ENCODE results near the genes ETV3L and ETV3.

GRCh38 chr1:156590732-156591092 is 864 bp upstream of the NAXE start:
- PRO-cap, result no peak
- RAMPAGE, long total RNA, 2 experiments, result no peak in any of the 2 experiments

DNA sequence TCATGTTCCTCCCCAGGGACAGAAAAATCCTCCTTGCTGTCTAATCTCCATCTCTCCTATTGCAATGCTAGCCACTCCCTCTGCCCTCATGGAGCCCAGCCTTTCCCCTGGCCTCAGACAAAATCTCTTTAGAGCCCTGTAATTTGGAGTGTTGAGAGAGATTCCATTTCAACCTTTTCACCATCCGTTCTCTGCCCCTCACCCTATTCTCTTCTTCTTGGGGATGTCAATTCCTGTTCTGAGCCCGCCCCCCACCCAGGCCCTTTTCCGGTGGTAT is 306 bp upstream of the HAPLN2 start:
- PRO-cap, result no peak
- RAMPAGE, long total RNA, 2 experiments, result no peak in any of the 2 experiments

DNA sequence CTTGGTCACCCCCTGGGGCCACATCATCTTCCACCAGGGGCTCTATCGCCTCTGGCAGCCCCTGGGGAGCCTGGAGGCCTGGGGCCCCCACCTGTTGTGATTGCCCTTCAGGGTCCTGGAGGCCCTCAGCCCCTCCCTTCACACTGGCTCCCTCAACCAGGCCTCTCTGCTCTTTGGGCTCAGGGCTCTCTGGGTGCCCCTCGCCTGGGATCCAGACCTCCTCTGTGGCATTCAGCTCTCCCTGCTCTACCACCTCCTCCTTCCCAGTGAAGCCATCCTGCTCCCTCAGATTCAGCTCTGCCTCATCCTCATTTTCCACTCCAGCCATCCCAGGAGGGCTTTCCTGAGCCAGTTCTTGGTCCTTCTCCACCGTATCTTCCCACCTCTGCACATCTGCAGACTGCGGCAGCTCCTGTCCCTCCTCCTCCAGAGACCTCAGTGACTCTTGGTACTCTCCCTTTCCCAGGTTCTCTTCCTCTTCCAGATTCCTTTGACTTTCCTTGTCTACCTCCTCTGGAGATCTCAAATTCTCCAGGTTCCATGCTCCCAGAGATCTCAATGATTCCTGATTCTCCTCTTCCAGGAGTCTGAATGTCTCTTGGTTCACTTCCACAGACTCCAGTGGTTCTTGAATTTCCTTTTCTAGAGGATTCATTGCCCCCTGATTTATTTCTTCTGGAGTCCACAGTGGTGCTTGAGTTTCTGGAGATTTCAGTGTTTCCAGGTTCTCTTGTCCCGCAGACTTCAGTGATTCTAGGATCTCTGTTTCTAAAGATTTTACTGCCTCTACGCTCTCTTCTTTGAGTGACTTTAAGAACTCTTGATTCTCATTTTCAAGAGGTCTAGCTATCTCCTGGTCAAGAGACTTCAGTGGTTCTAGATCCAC is 6.0 kb downstream of the NES start:
- PRO-cap, result no peak
- RAMPAGE, long total RNA, 2 experiments, result no peak in any of the 2 experiments

DNA sequence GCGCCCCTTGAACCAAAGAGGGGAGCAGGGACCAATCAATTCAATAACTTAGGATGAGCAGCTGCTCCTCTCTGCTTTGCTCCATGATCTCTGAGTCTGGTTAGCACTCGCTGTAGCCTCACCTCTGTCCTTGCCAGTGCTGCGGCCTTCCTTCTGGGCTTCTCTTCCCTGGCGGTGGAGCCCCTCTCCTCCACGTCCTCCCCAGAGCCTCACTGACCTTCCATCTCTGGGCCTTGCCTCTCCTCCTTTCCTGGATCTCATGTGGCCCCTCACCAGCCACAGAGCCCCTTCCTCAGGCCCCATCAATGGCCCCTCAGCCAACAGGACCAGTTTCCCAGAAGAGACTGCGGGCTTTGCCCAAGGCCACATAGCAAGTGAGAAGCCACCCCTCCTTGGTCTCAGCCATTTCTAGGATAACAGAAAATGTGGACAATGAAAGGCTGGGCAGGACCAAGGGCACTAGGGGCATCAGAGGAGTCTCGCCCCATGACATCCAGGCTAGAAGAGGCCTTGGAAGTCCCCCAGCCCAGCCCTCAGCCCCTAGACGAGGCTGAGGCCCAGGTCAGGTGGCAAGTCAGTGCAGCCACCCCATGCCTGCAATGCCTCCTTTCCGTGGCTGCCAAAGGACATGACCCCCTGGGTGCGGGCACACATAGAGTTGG is 2.8 kb downstream of the NES start:
- PRO-cap, result no peak
- RAMPAGE, long total RNA, 2 experiments, result no peak in any of the 2 experiments

DNA sequence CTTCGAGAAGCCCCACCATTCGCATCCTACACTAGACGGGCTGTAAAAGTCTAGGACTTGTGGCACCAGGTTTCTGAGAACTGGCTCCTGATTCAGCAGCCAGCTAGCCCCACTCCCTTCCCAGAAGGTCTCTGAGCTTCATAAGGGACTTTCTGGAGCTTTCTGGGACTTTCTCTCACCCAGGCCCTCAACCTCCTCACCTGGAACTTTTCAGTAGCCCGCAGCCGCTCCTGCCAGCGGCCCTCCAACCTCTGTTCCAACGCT is 993 bp downstream of the NES start:
- PRO-cap, result bidirectional peak, plus-strand start at position 213 of the sequence, minus-strand start at position 133 of the sequence
- RAMPAGE, long total RNA, 2 experiments, result no peak in any of the 2 experiments

DNA sequence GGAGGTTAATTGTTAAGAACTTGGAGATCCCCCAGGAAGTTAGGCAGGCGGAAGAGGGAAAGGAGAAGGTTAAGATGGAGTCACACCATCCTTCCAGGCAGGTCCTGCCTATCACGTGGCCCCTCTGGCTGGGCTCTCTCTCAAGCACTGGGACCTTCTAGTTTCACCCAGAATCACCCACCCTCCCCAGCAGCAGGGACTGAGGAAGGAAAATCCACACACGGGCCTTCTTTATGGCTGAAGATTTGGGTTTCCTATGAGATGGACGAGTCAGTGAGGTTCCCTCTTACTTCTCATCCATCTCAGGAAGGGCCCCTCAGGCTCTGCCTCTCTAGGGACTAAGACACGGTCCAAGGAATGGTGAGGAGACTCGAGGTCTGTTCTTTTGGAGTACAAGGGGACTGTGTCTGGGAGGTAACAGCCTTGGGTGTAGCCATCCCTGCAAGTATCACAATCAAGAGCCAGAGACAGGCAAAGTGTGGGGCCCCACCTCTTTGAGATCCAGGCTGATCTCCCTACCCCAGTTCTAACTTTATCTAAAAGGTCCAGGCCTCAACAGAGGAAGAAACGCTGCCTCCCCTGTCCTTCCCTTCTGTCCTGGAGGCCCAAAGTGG is 2.4 kb downstream of the HDGF start:
- PRO-cap, result bidirectional peak, plus-strand start at position 54 of the sequence, minus-strand start outside the sequence
- RAMPAGE, long total RNA, 2 experiments, result no peak in any of the 2 experiments

DNA sequence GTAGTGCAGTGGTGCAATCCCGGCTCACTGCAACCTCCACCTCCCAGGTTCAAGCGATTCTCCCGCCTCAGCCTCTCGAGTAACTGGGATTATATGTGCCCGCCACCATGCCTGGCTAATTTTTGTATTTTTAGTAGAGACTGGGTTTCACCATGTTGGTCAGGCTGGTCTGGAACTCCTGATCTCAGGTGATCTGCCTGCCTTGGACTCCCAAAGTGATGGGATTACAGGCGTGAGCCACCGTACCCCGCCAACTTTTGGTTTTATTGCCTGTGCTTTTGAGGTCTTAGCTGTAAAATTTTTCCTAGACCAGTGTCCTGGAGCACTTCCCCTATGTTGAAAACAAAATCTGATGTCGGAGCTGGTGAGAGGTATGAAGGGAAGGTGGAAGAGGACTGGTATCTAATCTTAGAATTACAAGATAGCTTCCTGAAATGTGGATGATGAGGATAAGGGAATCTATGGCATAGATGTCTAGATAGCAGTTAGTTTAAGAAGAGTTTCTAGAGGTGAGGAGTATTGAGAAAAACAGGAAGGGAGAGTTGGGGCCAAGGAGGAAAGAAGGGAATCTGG is 21.8 kb downstream of the PRCC start:
- PRO-cap, result no peak
- RAMPAGE, long total RNA, 2 experiments, result no peak in any of the 2 experiments

DNA sequence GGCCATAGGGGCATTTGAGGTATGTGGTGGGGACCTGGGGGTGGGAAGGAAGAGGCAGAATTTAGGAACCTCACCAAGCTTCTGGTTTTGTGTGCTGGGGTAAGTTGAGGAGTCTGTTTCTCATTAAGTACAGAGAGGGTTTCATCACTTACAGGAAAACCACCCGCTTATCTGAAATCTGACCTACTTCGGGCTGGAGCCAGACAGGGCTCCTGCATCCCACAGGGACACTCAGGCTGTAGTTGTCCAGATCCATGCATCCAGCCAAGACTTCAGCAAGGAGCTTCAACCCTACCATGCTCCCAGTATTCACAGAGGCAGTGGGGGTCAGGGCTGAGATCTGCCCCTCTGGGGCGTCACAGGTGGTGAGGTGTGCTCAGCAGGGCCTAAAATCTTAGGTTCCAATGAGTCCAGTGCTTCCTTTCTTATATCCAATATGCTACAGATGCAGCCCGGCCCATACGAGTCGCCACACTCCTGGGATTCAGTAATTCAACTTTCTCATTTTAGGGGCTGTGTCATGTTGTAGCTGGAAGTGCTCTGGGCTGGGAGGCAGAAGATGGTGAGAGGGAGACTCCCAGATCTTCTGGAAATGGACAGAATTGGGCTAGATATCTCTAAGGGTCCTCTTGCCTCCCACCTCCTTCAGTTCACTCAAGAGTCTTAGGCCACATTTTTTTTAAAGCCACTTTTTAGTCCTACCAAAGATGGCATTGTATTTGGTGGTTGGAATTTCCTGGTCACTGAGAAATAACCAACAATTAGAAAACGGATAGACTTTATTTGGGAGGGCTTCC is 14.9 kb downstream of the SH2D2A start:
- PRO-cap, result no peak
- RAMPAGE, long total RNA, 2 experiments, result no peak in any of the 2 experiments

GRCh38 chr1:156803624-156804263 is 12.9 kb downstream of the SH2D2A start:
- PRO-cap, result no peak
- RAMPAGE, long total RNA, 2 experiments, result no peak in any of the 2 experiments

DNA sequence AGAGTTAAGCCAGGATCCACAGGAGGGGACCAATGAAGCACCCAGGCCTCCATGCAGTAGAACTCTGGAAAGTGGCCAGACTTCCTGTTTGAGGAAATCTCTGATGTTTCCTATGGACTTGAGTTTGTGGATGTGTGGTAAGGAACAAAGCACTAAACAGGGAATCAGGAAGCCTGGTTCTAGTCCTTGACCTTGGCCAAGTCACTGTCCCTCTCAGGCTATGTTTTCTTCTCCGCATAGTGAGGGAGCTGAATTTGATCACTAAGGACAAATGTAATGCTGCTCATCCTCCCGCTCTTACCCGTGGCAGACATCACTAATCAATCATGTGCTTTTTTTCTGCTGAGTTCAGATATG is 10.1 kb downstream of the SH2D2A start:
- PRO-cap, result no peak
- RAMPAGE, long total RNA, 2 experiments, result no peak in any of the 2 experiments

DNA sequence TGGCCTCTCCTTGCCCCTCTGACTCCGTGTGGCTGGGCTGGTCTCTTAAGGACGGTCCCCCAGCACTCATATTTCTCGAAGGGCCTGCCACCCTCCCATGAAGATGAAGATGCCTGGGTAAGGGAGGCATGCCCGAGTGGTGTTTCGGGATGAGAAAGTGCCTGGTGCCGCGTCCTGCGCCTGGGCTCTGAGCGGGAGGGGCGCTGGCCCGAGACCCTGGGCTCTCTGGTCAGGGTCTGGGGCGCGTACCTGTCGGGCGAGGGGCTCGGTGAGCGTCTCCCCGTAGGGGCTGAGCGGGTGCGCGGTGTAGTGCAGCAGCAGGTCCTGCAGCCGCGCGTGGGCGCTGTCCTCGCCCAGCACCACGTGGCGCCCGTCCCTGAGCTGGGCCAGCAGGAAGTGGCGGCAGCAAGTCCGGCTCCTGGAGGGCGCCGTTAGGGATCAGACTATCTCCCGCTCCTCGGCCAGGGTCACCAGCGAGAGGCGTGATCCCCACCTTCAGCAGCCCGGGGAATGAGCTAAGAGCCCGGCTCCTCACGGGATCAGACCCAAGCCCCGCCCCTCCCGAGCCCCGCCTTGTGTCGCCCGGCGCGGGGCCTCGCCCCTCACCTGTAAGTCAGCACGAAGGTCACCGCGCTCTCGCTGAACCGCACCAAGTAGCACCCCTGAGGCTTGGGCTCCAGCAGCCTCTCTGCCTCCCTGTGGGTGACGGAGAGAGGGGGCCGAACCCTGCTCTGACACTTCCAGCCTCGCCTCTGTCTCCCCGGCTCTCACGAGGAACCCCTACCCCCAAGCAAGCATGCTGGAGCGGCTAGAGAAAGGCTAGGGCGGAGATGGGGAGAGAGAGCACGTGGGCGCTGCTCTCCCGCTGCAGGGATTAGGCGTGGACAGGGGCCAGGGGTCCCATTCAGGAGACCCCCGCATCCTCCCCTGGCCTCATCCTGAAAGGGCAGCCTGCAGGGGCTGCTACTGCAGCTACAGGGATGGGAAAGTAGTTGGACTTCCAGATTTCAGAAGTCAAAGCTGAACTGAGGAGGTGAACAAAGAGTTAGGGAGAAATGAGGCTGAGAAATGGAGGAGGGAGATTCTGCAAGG is 2.7 kb downstream of the SH2D2A start:
- PRO-cap, result bidirectional peak, plus-strand start at position 408 of the sequence, minus-strand start at position 317 of the sequence; bidirectional peak, plus-strand start at position 628 of the sequence, minus-strand start at position 505 of the sequence
- RAMPAGE, long total RNA, 2 experiments, result start-site peak on the minus strand in 1 of 2 experiments, centred at position 470 of the sequence, 8 reads per replicate

- PRO-cap, result unidirectional peak, plus-strand start at chr1:156870962
- RAMPAGE, long total RNA, 2 experiments, result no peak in any of the 2 experiments
These were observed 10.2 kb downstream of the NTRK1 start for GRCh38 chr1:156870751-156871311.

DNA sequence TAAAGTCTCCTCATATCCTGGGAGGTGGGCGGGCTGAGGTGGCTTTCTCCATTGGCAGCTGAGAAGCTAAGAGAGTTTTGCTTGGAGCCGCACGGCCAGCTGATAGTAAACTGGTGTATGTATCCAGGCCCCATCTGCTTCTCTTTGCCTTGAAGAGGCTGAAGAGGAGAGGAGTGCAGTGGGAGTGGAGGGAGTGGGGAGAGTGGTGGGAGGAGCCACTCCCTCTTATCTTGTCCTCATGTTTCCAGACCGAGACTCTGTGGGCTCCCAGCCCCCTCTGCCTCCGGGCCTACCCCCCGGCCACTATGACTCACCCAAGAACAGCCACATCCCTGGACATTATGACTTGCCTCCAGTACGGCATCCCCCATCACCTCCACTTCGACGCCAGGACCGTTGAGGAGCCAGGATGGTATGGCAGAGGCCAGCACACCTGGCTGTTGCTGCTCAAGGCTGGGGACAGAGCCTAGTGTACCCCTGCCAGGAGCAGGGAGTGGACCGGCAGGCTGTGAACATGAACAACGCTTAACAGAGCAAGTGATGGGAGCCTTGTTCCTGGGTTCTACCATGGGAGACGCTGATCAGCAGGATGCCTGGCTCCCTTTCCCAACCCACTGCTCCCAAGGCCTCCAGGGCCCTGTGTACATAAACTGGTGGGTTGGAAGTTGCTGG is 5.9 kb upstream of the LRRC71 start:
- PRO-cap, result no peak
- RAMPAGE, long total RNA, 2 experiments, result no peak in any of the 2 experiments

GRCh38 chr1:156927355-156928154 is 7.1 kb downstream of the LRRC71 start:
- PRO-cap, result no peak
- RAMPAGE, long total RNA, 2 experiments, result no peak in any of the 2 experiments

- PRO-cap, result no peak
- RAMPAGE, long total RNA, 2 experiments, result start-site peak on the minus strand in 1 of 2 experiments, at chr1:157014551-157014832 at its widest, 12 reads per replicate
These were observed 30.9 kb downstream of the ARHGEF11 start for GRCh38 chr1:157014327-157015337.

GRCh38 chr1:157099664-157100057 is at the start of gene ETV3L:
Gene ETV3L, minus strand, starts transcription at chr1:157099808.
- PRO-cap, result no peak
- RAMPAGE, long total RNA, 2 experiments, result no peak in any of the 2 experiments

- PRO-cap, result unidirectional peak, plus-strand start at chr1:157137568
- RAMPAGE, long total RNA, 2 experiments, result no peak in any of the 2 experiments
These were observed 904 bp downstream of the ETV3 start for GRCh38 chr1:157136851-157138130.

DNA sequence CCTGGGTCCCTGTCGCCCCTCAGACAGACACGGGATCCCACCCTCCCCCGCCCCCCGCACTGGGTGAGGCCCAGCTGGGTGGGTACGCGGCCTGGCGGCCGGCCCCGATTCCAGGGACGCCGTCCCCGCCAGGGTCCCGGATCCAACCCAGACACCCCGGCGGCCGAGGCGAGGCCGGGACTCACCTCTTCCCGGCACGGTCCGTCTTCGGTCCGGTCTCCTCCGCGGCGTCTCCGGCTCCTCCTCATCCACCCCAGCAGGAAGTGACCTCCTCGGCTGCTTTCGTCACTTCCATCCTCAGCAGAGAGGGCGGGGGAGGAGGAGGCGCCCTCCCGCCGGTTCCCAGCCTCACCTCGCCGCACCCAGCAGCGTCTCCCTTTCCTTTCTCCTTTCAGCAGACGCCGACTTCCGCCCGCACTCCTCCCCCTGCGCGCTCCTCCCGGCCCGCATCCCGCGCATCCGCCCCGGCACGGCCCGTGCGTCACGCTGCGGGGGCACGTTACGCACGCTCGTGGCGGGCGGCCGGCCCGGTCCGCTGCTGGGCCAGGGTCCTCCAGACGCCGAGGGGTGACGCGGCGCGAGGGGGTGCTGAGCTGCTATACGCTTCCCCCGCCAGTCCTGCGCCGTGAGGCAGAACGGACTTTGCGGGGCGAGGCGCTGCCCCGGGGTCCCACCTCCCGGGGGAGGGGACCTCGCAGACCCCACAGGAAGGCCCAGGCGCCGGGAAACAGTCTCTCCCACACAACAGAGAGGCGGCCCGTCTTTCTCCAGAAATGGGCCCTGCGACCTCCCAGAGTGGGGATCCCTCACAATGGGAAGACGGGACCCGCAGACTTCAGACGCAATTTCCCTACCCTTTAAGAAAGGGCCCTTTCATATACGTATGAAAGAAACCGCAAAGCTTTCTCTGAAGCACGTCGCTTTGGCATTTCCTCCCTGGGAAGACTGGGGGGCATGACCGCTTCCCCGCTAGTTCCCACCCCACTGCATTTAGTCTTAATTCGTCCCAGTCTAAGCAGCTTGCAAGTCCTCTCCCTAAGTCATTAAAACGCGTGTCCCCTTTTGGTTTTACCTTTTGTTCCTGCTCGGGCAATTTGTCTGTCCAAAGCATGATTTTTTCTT is at the start of gene ETV3:
ETV3 (minus strand) TSS at position 265 of the 1,122 bp plus-strand sequence.
- PRO-cap, result bidirectional peak, plus-strand start at position 300 of the sequence, minus-strand start at position 265 of the sequence
- RAMPAGE, long total RNA, 2 experiments, result start-site peak on the minus strand in 1 of 2 experiments, centred at positions 234 to 390 of the sequence, 22 to 48 reads per replicate

GRCh38 chr1:157139253-157139674 is 1.1 kb upstream of the ETV3 start:
- PRO-cap, result no peak
- RAMPAGE, long total RNA, 2 experiments, result no peak in any of the 2 experiments

GRCh38 chr1:157540295-157540755 is 12.0 kb downstream of the FCRL5 start:
- PRO-cap, result no peak
- RAMPAGE, long total RNA, 2 experiments, result no peak in any of the 2 experiments